Liver (tissue), 9 donors: ENCODE data around the genes VSIG8 and ATP1A2.

- PRO-cap, 5 experiments: peak in 1 of 5 experiments; most common minus-strand start chr1:159581525 (in 1)
- RAMPAGE, long total RNA, 2 experiments: no peak in any of the 2 experiments
- RRBS: no CpG with 5 or more reads among the region's 3 CpGs
Measured at GRCh38 chr1:159581218-159581753, 6.3 kb upstream of the APCS start.

- PRO-cap, 5 experiments: peak in 2 of 5 experiments; most common minus-strand start chr1:159752190 (in 2)
- RAMPAGE, long total RNA, 2 experiments: no peak in any of the 2 experiments
- RRBS: no CpG with 5 or more reads among the region's 3 CpGs
Measured at GRCh38 chr1:159751769-159752333, 28.9 kb upstream of the DUSP23 start.

DNA sequence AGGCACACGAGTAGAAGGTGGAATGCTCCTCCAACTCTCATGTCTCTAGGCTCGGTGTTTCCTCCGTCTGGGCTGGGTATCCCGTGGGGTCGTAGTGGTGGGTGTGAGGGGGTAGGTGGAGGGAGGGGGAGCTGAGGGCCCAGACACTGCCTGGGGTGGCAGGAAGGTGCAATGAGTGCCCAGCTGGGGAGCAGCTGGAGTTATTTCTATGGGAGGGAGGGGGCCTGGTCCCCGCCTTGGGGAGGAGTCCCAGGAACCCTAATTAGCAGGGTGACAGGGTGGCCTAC is at the start of gene VSIG8:
TSS of gene VSIG8 (minus strand) at position 177 of the 287 bp plus-strand sequence.
- PRO-cap, 5 experiments: no peak in any of the 5 experiments
- RAMPAGE, long total RNA, 2 experiments: no peak in any of the 2 experiments
- RRBS: no CpG with 5 or more reads among the region's 6 CpGs

GRCh38 chr1:159881748-159882309 is 18.1 kb downstream of the CFAP45 start:
- PRO-cap, 5 experiments: no peak in any of the 5 experiments
- RAMPAGE, long total RNA, 2 experiments: no peak in any of the 2 experiments
- RRBS: no CpG with 5 or more reads among the region's 4 CpGs

- PRO-cap, 5 experiments: no peak in any of the 5 experiments
- RAMPAGE, long total RNA, 2 experiments: no peak in any of the 2 experiments
- RRBS: no CpG with 5 or more reads among the region's 13 CpGs
Measured at GRCh38 chr1:159944178-159945185, 931 bp downstream of the IGSF9 start.

GRCh38 chr1:159961675-159962200 is 7.7 kb upstream of the SLAMF9 start:
- PRO-cap, 5 experiments: no peak in any of the 5 experiments
- RAMPAGE, long total RNA, 2 experiments: no peak in any of the 2 experiments
- RRBS: no CpG with 5 or more reads among the region's 16 CpGs

DNA sequence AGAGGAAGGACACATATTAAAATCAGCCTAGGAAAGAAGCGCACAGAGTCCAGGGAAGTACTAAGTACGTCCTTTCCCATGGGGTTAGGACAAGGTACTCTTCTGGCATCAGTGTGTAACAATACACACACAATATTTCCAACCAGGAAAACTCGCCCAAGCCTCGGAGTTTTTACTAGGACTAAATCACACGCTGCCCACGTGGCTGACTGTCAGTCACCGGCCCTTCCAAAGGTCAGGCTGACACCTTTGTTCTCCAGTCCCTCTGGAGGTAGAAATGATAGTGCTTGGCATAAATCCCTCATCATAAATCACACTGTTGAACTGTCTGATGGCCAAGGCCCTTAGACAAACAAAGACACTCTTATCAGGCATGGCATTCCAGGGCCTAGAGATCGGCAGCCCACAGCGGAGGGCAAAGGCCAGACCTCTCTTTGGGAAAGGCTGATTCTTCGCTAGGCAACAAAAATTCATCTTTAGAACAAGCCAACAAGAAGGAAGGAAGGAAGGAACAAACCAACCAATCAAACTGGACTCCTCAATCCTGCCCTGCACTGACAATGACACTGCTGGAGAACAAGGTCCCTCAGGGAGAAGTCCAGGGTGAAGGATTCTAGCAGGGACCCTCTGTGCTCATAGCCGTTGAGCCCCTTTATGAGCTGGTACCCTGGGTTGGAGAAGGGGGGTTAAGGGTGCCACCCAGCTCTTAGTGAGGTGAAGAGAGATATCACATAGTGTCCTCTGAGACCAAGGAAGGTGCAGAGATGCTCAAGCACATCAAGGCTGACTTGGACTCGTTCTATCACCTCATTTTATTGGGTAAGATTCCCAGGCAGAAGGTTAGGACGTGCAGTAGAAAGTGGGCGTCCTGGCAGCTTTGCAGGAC is 17.1 kb upstream of the SLAMF9 start:
- PRO-cap, 5 experiments: no peak in any of the 5 experiments
- RAMPAGE, long total RNA, 2 experiments: no peak in any of the 2 experiments
- RRBS: no CpG with 5 or more reads among the region's 14 CpGs

DNA sequence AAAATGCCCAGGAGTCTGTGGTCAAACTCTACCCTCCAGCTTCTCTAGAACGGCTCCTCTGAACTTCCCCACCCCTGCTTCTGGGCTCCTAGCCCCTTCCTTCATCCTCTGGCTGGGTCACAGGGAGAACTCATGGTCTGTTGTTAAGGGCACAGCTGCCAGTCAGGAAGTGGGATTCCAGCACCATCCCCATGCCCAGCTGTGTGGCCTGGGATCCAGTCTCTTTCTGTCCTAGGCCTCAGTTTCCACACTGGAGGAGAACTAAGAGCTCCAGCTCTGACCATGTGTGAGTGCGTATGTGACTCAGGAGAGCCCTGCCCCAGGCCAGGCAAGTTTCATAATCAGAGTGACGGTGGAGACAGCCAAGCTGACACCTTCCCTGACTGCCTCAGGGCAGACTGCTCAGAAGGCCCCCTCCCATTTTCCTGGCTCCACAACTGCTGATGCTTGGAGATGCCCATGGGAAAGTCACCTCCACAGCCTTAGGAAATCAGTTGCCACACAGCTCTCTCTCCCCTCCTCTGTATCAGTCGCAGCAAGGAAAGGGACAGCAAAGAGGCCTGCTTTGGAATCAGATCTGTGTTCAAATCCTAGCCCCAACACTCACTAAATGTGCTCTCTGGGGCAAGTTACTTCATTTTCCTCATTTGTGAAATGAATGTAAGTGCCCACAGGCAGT is 1.8 kb downstream of the IGSF8 start:
- PRO-cap, 5 experiments: peak in 4 of 5 experiments; most common plus-strand start position 344 of the sequence (in 4); most common minus-strand start position 292 of the sequence (in 2)
- RAMPAGE, long total RNA, 2 experiments: no peak in any of the 2 experiments
- RRBS: no CpG with 5 or more reads among the region's 4 CpGs

DNA sequence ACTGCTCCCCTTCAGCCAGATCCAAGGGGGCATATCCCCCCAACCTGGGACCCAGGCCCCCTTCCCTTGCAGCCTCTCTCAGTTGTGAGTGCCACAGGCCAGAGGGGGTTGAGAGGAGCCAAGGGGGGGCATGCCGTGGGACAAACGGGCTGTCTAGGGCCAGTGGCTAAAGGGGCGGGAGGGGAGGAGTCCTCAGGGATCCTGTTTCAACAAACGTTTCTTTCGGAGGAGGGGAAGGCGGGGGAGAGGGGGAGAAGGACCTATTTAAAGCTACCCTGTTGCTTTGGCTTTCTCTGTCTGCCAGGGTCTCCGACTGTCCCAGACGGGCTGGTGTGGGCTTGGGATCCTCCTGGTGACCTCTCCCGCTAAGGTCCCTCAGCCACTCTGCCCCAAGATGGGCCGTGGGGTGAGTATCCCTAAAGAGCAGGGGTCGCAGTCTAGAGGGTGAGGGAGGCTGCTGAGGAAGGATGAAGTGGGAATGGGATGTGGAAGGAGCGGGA is at the start of gene ATP1A2:
TSS of gene ATP1A2 (plus strand) at position 292 of the 500 bp plus-strand sequence.
- PRO-cap, 5 experiments: peak in 3 of 5 experiments; most common plus-strand start position 296 of the sequence (in 2)
- RAMPAGE, long total RNA, 2 experiments: no peak in any of the 2 experiments
- RRBS: no CpG with 5 or more reads among the region's 12 CpGs

DNA sequence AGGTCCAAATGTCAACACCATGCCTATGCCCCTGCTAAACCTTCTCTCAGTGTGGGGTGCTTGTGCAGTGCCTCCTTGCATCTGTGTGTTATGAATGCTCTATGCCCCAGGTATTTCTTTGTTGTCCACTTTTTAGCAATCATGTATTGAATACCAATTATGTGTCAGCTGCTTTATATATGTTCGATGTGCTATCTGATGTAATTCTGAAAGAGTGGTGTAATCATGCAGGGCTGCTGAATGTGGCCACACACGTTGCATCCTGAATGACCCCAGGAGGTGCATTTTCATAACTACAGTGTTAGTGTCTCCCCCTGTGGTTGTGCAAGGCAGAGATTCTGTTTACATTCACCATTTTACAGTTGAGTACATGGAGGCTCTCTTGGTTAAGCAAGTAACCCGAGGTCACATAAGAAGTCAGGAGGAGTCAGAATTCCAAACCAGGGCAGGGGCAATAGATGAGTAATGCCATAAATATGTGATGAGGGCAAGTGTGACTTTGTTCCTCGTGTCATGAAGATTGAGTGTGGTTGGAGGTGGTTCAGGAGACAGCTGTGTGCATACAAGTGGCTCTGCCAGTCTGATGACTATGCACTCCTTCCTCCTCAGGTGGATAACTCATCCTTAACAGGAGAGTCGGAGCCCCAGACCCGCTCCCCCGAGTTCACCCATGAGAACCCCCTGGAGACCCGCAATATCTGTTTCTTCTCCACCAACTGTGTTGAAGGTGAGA is 9.1 kb downstream of the ATP1A2 start:
- PRO-cap, 5 experiments: no peak in any of the 5 experiments
- RAMPAGE, long total RNA, 2 experiments: no peak in any of the 2 experiments
- RRBS: no CpG with 5 or more reads among the region's 8 CpGs

GRCh38 chr1:160141287-160141954 is 10.0 kb upstream of the ATP1A4 start:
- PRO-cap, 5 experiments: no peak in any of the 5 experiments
- RAMPAGE, long total RNA, 2 experiments: no peak in any of the 2 experiments
- RRBS: no CpG with 5 or more reads among the region's 5 CpGs

DNA sequence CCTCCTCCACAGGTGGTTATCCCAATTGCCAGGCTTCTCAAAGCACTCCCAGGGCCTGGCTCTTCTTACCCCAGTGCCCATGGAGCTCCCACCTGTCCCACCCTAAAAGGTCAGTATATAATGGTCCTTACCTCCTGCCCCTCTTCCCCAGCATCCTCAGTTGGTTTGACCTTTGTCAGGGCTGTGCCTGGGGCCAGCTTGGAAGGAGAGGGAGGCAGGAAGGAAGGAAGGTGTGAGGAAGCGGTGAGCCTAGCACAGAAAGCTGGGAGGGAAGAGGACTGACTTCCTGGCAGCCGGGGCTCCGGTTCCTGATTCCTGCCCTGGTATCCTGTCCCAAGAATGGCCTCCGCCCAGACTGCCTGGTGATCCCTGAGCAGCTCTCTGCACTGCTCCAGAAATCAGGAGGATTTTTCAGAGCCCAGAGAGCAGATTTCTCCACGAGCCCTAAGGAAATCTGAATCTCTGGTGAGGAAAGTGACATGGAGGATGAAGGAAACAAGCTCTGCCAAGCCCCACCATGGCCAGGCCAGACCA is 3.0 kb downstream of the PEA15 start:
- PRO-cap, 5 experiments: no peak in any of the 5 experiments
- RAMPAGE, long total RNA, 2 experiments: no peak in any of the 2 experiments
- RRBS: no CpG with 5 or more reads among the region's 5 CpGs

DNA sequence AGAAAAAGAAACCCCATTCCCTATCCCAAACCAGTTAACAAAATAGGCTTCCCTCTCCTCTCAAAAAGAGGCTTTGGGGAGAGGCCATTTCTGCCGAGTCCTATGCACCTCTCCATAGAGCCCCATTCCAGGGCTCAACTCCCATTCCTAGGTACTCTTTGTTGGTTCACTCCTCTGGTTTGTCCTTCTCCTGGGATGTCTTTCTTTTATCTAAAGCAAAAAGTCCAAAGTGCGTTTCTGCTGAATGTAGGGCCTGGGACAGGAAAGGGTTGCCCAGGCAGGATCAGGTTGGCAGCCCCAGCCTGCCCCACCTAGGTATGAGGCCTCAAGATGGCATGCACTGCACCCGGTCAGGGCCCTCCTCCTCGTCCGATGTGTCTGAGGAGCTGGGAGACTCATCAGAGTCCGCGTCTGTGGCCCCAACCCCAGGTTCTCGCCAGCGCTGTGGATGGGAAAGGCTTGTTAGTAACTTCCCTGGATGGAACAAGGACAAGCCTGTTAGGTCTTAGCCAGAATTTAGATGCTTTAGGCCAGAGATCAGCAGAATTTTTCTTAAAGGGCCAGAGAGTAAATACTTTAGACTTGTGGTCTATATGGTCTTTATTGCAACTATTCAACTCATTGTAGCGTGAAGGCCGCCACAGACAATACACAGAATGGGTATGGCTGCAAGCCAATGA is 12.2 kb downstream of the PEA15 start:
- PRO-cap, 5 experiments: no peak in any of the 5 experiments
- RAMPAGE, long total RNA, 2 experiments: no peak in any of the 2 experiments
- RRBS: no CpG with 5 or more reads among the region's 11 CpGs

- PRO-cap, 5 experiments: no peak in any of the 5 experiments
- RAMPAGE, long total RNA, 2 experiments: no peak in any of the 2 experiments
- RRBS: no CpG with 5 or more reads among the region's 5 CpGs
Measured at GRCh38 chr1:160260281-160261039, 1.9 kb downstream of the DCAF8 start.

GRCh38 chr1:160374688-160375121 is 7.8 kb downstream of the NHLH1 start:
- PRO-cap, 5 experiments: no peak in any of the 5 experiments
- RAMPAGE, long total RNA, 2 experiments: no peak in any of the 2 experiments
- RRBS: no CpG with 5 or more reads among the region's 4 CpGs

- PRO-cap, 5 experiments: no peak in any of the 5 experiments
- RAMPAGE, long total RNA, 2 experiments: no peak in any of the 2 experiments
- RRBS: no CpG with 5 or more reads among the region's 3 CpGs
Measured at GRCh38 chr1:160559252-160559897, 19.9 kb downstream of the CD84 start.

- PRO-cap, 5 experiments: peak in 4 of 5 experiments; most common plus-strand start chr1:160575204 (in 4); most common minus-strand start chr1:160575109 (in 1)
- RAMPAGE, long total RNA, 2 experiments: no peak in any of the 2 experiments
- RRBS: no CpG with 5 or more reads among the region's 9 CpGs
Measured at GRCh38 chr1:160574935-160575925, 4.1 kb downstream of the CD84 start.

GRCh38 chr1:160622965-160623576 is 23.8 kb downstream of the SLAMF1 start:
- PRO-cap, 5 experiments: no peak in any of the 5 experiments
- RAMPAGE, long total RNA, 2 experiments: no peak in any of the 2 experiments
- RRBS: no CpG with 5 or more reads among the region's 4 CpGs

GRCh38 chr1:160628778-160629110 is 18.1 kb downstream of the SLAMF1 start:
- PRO-cap, 5 experiments: no peak in any of the 5 experiments
- RAMPAGE, long total RNA, 2 experiments: no peak in any of the 2 experiments
- RRBS: no CpG with 5 or more reads among the region's 4 CpGs

- PRO-cap, 5 experiments: no peak in any of the 5 experiments
- RAMPAGE, long total RNA, 2 experiments: no peak in any of the 2 experiments
- RRBS: no CpG with 5 or more reads among the region's 10 CpGs
Measured at GRCh38 chr1:160629700-160630266, 17.1 kb downstream of the SLAMF1 start.